ENCODE measurements around a stretch of chr1.

DNA sequence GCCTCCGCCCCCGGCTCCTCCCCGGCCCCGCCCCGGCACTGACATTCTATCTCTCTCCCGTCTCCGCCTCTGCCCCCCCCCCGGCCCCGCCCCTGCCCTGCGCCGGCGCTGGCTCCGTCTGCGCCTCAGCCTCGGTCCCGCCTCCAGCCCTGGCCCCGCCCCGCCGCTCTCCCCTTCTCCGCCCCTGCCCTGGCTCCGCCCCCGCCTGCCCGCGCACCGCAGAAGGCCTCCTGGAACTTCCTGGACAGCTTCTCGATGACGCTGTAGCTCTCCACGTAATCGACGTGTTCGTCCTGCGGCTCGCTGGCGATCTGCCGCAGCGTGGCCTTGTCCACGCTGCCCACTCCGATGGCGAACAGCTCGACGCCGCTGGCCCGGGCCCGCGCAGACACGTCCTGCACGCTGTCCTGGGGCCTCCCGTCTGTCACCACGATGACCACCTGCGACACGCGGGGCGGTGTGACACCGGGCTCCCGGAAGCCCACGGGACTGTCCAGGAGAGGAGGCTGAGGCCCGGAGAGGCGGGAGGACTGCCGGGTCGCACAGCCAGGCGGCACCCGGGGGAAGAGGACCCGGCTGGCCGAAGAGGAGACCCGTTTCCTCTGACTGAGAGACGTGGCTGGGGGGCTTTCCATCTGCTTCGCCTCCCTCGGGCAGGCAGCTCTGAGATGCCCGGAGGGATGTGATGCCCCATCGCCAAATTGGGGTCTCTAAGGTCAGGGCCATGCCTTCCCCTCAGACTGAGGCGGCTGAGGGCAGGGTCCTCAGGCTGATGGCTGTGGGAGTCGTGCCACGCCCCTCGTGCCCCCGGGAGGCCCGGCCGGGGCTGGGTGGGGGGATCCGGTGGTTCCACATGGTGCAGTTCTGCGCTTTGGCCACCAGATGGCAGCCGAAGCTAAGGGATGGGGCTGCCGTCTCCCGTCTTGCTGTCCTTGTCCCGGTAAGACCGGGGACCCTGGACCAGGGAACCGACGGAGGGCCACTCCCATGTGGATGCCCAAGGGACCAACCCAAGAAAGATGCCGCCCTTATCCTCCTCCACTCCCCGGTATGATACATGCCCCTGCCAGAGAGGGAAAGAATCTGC lies 4.5 kb downstream of the MATN1 start:
- RRBS, result 1% methylated on average over 28 of the region's 88 CpGs

DNA sequence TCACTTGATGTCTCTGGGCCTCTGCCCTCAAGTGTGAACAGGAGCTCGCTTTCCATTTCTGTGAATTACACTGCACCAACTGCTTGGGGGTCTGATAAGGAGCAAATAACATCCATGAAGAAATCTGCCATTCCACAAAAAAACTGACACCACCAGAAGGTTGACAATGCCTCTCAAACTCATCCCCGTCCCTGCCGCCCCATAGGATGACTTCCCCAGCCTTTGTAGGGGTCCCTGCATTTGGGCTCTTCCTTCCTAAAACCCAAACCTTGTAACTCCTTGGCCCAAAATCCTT lies 7.5 kb upstream of the MATN1 start:
- RRBS, result no CpG with 5 or more reads among the region's 3 CpGs

DNA sequence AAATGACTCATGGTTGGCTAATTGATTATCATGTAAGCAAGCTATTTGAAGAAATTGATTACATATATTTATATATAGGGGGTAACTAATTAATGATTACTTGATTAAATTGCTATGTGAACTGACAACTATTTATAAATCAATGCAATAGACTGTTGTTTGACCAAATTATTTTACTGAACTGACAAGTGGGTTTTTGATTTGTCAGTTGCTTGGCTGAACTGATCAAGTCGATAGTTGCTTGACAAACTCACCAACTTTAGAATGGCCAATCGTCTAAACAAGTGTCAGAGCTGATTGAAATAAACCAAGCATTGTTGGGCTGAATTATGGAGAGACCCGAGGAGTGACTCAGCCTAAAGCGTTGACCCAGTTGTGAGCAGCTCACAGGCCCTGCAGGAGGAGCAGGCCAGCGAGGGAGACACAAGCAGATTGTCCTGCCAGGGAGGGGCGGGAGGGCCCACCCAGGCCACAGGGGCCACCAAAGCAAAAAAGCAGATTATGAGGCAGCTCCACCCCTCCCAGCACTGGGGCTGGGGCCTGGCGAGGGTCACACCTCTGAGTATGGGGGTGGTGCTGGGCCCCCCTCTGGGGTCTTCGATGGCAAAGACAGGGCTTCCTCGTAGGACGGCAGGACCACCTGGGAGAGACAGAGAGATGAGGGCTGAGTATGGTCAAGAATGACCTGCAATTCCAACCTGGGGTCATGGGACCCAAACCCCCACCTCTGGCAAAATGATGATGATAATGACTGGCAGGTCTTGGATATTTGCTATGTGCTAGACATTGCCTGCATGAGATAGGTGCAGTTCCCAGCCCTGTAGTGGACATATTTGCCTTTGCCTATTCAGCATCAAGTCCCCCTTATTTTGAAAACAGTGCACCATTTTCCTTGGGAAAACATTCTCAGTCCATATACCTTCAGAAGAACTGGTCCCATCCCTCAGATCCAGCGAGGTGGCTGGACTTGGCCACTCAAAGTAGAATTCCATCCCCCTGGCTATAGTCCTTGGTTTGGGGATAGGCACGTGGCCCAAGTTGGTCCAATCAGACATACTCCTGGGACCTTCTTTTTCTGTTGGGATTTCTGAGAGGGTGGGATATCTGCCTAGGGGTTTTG lies 10.3 kb upstream of the MATN1 start:
- RRBS, result no CpG with 5 or more reads among the region's 12 CpGs

- RRBS, result no CpG with 5 or more reads among the region's 8 CpGs
These were observed 11.8 kb upstream of the MATN1 start for GRCh38 chr1:30735018-30735701.

DNA sequence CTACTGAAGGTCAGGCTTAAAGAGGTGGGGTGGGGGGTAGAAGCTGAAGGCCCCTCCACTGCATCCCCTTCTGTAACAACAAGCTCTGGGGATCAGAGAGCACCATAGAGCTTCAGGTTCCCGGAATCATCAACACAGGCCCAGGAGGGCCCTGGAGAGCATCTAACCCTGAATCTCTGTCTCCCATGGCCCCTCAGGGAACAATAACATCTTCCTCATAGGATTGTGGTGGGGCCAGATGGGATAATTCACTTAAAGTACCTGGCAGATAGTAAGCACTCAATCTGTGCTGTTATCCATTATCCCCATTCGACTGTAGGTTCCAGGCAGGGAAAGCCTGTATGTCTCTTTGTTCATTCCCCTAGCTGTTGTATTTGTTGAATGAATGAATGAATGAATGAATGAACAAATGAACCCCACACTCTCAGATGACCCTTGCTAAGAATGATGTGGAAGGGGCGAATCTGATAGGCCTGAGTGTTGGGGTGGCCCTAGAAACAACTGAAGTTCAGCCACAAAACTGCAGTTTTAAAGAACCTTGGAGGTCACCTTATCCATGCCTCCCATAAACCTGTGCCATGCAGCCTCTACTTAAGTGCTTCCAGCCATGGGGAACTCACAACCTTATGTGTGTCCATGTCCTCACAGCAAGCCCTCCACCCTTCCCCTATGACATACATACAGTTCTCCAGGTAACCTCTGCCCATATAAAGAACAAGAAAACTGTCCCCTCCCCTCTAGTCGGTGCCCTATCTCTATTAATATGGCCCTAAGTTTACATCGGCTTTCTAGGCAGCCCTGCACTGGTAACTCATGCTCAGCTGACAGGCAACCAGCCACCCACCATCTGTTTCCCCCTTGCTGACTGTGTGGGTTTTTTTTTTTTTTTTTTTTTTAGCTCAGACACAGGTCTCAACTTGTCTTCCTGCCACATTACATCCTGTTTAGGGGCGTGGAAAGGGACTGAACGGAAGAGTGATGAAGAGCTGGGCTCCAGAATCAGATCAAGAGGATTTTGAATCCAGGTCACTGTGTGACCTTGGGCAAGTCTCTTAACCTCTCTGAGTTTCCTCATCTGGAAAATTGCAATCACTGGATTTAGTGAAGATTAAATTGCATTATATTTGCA lies 14.3 kb downstream of the LAPTM5 start:
- RRBS, result no CpG with 5 or more reads among the region's 7 CpGs

- RRBS, result no CpG with 5 or more reads among the region's 10 CpGs
These were observed 6.3 kb downstream of the LAPTM5 start for GRCh38 chr1:30751186-30751813.

DNA sequence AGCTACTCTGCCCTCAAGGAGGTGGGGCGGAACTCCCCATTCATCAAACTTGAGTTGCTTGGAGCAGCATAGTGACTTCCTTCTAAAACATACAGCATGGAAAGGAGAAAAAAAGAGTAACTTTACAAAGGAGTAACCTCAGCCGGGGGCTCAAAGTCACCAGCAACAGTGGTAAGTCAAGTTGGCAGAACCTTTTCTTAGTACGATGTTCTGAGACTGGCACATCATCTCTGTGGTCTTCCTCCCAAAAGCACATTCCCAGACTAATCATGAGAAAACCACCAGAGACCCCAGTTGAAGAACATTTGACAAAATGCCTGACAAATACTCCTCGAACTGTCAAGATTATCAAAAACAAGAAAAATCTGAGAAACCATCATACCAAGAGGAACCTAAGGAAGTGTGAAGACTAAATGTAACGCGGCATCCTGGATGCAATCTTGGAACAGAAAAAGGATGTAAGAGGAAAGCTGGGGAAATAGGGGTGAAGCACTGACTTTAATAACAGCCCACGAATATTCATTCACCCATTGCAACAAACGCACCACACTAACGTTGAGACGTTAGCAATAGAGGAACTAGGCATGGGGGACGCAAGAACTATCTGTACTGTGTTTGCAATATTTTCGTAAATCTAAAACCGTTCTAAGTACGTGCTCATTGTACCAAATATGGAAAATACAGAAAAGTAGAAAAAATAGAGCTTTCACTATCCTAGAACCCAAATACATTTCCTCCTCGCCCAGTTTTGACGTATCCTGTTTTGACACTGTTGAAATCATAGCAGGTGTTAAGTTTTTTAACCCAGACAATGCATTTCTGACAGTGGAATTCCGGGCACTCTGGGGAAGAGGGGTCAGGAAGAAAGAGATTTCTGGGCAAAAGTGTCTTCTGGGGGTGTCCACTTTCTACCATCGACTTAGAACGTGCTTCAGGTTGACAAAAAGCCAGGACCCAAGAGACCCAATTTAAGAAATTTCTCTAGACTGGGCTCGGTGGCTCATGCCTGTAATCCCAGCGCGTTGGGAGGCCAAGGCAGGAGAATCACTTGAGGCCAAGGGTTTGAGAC lies 4.0 kb downstream of the LAPTM5 start:
- RRBS, result no CpG with 5 or more reads among the region's 22 CpGs

DNA sequence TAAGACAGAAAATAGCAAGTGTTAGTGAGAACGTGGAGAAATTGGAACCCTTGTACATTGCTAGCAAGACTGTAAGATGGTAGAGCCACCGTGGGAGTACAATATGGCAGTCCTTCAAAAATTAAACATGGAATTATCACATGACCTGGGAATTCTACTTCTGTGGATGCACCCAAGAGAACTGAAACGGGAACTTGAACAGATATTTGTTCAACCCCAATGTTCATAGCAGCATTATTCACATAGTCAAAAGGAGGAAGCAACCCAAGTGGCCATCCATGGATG lies 22.7 kb upstream of the LAPTM5 start:
- RRBS, result no CpG with 5 or more reads among the region's 3 CpGs

- RRBS, result 49% methylated on average over 2 of the region's 10 CpGs
These were observed 41.0 kb upstream of the LAPTM5 start for GRCh38 chr1:30798299-30799174.

DNA sequence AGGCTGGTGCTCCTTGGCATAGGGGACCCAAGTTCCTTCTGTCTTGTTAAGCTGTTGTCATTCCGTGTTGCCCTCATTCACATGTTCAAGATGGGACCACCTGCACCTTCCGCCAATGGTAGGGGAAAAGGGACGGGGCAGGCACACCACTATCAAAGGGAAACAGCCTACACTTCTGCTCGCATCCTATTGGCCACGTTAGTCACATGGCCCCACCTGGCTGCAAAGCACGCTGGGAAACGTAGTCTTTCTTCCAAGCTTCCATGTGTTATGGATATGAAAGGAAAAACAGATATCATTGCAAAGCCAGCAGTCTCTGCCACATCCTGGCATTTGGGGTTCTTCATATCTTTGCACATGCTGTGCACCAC lies 54.5 kb downstream of the SDC3 start:
- RRBS, result no CpG with 5 or more reads among the region's 7 CpGs

DNA sequence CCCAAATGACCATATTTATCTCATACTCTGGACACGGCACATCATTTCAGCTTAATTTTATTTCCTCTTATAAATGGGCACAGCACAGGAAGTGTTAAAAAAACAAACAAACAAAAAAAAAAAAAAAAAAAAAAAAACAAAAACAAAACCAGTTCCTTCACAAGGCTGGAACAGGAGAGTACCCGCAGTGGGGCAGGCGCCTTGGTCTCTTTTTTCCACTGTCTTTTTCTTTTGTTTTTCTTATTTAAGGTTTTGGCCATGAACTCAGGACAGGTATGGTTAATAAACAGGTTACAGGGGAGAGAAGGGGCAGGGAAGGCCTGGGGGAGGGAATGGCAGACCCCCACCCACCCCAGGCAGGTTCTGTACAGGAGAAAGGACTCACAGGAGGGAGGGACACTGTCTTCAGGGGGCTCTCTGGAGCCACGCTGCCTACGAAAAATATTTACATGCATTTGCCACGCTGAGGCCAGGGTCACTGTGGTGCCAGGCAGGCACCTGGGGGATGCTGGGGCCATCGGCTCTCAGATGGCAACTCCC lies 39.1 kb downstream of the SDC3 start:
- RRBS, result no CpG with 5 or more reads among the region's 7 CpGs

GRCh38 chr1:31012115-31013029 lies 53.1 kb downstream of the PUM1 start:
- RRBS, result no CpG with 5 or more reads among the region's 4 CpGs

DNA sequence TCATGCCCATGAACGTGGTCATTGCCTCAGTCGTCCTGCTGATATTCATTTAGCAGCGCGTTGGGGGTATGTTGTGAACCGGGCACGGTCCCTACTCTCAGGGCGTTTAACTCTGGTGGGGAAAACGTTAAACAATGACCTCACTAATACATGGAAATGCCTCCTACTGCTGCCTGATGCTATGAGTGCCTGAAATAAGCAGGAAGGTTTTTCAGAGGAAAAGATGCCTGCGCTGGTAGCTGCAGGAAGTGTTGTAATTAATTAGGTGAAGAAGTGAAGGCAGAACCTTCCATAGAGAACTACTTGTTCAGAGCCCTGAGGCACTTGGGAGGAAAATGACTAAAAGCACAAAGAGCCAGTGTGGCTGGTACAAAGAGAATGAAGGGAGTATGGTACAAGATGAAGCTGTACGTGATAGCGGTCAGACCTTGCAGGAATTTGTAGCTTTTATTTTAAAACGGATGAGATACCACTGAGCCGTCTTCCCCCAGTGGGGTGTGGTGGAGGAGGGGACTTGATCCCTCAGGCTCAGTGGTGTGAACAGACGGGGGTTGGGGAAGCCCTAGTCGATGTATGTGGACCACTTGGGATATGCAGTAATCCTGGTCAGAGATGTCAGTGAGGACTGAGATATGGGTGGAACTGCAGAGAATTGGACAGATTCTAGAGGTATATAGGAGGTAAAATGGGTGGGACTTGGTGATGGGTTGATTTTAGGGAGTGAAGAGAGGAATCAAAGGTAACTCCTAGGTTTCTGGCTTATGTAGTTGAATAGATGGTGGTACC lies 888 bp downstream of the ZCCHC17 start:
- RRBS, result no CpG with 5 or more reads among the region's 15 CpGs

DNA sequence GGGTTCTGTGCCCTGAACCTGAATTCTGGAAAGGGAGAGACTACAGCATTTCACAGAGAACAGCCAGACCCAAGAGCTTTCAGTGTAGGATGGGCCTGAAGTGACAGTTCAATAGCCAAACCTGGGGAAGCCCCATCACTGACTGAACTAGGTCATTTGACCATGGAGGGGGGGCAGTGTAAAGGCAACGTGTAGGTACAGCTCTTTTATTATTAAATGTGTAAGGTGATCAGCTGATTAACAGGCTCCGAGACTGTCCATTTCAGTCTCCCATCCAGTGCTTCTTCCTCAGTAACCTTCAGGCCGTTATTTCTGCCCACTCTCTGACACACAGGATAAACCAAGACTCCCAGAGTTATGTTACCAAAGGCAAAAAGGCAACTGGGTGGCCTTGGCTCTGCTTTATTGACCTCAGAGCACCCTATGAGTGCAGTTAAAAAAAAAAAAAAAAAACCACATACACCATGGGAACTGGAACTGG lies 7.6 kb downstream of the FABP3 start:
- RRBS, result no CpG with 5 or more reads among the region's 3 CpGs

GRCh38 chr1:31617949-31618644 lies 608 bp downstream of the HCRTR1 start:
- RRBS, result 2% methylated on average over 19 of the region's 49 CpGs

- RRBS, result no CpG with 5 or more reads among the region's 5 CpGs
These were observed 2.3 kb downstream of the PEF1 start for GRCh38 chr1:31642214-31642843.

GRCh38 chr1:31648478-31648827 lies 3.8 kb upstream of the PEF1 start:
- RRBS, result no CpG with 5 or more reads among the region's 2 CpGs

DNA sequence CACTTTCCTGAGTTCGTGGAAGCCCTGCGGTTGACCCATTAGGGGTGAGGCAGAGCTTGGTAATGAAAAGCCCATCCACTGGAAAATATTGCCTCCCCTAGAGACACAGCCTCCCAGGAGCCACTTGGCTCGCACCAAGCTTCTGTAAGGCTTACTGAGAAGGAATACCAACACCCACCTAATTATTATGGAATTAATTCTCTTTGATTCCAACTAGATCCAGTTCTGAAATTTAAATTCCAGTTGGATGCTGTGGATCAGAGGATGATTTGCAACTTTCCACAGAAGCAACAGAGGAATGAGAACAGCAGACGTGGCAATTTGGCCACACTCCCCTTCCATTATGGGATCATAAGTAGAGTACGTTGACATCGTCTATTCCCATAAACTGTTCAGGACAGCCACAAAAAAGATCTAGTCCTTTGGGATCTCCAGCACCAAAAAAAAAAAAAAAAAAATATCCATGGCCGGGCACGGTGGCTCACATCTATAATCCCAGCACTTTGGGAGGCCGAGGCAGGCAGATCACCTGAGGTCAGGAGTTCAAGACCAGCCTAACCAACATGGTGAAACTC lies 4.2 kb upstream of the PEF1 start:
- RRBS, result no CpG with 5 or more reads among the region's 9 CpGs

DNA sequence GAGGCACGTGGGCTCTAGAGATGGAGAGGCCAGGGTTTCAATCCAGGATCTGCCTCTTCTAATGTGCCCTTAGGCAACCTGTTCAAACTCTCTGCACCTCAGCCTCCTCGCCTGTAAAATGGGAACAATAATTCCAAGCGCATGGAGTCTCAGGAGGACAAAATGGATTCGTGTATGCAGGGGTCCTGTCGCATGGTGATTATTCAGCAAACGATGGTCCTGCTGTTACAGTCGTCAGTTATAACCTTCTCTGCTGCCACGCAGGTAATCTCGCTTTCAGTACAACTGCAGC lies 23.7 kb downstream of the COL16A1 start:
- RRBS, result no CpG with 5 or more reads among the region's 9 CpGs

- RRBS, result no CpG with 5 or more reads among the region's 6 CpGs
These were observed 18.3 kb downstream of the COL16A1 start for GRCh38 chr1:31685581-31685844.